NCI-H460 (cell line): Measurements from ENCODE around the genes MICU1 and MCU.

DNA sequence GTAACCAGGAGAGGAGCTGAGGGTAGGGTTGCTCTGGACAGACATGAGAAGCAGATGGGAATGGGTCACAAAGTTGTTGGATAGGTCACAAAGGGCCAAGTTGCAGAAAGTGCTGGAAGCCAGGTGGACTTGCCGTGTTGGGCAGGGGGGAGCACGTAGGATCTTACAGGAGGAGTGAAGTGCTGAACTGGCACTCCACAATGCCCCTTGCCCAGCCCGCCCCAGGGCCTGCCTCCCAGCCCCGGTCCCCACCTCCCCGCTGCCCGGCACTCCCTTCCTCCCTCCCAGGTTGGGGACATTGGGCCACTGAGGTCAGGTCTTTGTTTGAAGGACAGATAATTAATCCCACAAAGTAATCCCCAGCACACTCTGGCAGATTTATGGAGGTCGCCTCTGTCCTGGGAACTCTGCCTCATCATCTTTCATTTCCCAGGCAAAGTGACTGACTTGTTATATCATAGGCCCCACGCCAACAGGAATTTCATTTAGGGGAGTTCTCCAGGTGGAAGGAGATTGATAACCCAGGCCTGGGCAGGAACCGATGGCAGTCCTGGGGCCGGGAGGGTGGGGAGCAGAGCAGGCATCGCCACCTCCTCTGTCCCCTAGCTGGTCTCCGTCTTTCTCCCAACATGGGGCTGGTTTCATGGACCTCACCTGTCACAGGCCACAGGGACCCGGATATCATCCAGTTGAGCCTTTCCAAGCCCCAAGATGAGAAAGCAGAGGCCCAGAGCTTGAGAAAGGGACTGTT, 122.8 kb downstream of the C10orf105 start:
RAMPAGE:
- cytosol, long total RNA, result no peak
- long total RNA, result no peak
- nucleus, long total RNA, result no peak

DNA sequence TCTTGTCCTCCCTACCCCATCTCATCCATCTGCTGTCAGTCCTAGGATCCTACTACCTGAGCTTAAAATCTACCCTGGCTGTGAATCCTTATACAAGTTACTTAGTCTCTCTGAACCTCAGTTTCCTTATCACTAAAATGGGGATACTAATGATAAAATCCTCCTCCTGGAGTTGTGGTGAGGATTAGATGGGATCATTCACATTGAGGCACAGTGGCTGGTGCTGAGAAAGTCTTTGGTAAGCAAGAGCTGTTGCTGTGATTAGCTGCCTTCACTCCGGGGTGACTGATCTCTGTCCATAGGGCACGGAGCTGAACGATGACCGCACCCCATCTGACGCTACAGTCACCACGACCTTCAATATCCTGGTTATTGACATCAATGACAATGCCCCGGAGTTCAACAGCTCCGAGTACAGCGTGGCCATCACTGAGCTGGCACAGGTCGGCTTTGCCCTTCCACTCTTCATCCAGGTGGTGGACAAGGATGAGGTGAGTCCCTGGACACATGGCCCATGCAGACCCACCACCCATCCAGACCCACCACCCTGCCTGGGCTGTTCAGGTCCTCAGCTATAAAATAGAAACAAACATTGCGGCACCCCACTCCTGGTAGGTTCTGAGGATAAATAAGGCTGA, 102.6 kb downstream of the C10orf105 start:
RAMPAGE:
- cytosol, long total RNA, result no peak
- long total RNA, result no peak
- nucleus, long total RNA, result no peak

DNA sequence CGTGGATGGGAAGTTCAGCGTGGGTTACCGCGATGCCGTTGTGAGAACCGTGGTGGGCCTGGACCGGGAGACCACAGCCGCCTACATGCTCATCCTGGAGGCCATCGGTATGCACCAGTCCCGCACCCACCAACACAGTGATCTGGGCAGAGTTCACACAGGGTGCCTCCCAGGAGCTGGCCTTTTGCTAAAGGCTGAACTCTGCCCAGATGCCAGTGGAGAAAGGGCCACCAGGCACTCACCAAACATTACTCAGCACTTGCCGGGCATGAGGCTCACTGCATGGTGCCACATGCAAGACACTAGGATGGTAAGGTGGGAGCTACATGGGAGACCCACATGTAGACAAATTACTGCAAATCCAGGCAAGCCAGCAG, 10.5 kb downstream of the C10orf105 start:
RAMPAGE:
- cytosol, long total RNA, result no peak
- long total RNA, result no peak
- nucleus, long total RNA, result no peak

RAMPAGE:
- cytosol, long total RNA, result no peak
- long total RNA, result no peak
- nucleus, long total RNA, result no peak
These were observed 7.2 kb upstream of the C10orf105 start for GRCh38 chr10:71726808-71727190.

DNA sequence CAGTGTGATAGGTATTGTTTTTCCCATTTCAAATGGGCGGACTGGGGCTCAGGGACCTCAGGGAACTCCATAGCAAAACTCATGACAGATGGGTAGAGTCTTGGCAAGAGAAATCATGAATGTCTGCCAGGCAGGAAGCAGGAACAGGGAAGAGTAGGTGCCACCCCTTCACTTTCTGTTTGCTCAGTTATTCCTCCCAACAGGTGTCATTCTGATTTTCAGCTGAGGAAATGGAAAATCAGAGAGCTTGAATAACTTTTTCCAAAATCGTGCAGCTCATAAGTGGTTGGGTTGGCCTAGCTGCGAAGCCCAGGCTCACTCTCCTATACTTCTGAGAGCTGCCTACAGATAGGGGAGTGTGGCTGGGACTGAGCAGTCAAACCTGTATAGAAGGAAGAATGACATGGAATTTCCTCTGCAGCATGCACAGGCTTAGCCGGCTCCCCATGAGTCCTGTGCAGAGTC, 17.6 kb upstream of the C10orf105 start:
RAMPAGE:
- cytosol, long total RNA, result no peak
- long total RNA, result no peak
- nucleus, long total RNA, result no peak

DNA sequence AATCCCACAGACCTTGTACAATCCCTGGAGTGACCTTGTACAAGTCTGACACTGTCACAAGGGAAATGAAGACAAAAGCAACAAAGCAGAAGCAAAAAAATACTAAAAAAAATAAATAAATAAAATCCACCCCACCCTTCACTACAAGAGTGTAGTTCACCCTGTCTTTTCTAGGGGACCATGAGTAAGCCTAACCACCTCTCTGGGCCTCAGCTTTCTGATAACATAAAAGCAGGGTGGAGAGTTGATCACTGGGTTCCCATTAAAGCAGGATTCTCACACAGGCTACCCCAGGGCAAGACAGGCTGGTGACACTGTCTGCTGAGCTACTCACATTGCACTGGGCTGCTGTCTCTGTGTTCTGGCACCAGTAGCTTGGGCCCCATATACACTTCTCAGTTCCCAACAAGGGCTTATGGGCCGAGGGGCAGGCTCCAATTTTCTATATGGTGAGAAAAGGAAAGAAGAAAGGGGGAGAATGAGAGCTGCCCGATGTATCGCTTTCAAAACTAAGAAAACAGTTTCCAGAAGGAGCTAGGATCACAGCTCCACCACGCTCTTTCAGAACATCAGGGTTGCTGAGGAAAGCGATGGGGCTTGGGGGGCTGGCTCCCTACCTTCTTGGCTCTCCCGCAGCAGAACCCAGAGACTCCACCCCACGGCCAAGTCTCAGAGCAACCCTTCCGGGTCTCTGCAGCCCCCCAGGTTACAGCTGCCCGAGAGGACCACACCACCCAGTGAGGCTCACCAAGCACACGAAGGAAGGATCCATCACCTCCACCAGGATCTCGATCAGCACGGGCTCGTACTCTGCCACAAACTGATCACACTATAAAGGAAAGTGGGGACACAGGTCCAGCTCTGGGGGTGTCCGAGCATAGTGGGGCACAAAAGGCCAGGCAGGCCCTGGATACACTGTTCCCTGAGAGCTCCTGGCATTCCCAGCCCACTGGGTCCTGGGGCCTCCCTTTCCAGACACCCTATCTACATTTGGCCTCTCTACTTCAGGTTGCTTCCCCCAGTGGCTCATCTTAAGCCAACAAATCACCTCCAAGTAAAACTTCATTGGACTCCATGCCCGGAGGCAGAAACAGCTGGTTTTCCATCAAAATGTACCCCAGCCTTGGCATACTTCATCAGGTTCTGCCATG, 32.4 kb downstream of the PSAP start:
RAMPAGE:
- cytosol, long total RNA, result no peak
- long total RNA, result no peak
- nucleus, long total RNA, result no peak

DNA sequence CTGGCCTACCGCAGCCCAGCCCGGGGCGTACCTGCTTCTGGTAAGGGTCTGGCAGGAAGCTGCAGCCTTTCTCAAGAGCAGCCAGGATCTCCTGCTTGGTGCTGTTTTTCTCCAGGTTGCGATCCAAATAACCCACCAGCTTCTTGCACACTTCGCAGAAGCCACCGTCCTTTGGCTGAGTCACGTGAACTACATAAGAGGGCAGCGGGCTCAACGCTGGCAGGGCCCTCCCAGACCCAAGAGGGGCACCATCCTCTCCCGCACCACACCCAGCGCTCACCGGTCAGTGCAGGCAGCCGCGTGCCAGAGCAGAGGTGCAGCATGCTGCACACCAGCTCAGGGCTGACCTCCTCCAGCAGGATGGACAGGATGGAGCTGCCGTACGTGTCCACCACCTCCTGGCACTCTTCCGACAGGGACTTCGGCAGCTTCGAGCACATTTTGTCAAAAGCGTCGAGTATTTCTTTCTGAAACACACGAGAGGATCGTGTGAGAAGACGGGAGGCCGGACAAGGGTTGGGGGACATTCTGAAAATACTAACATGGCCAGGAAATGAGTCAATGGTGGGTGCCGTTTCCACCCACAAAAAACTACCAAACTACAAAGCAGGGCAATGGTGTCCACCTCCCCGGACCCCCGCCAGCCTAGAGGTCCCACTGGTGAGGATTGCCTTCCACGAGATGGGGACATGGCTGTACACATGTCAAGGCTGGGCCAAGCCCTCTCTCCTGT, 31.5 kb downstream of the PSAP start:
RAMPAGE:
- cytosol, long total RNA, result no peak
- long total RNA, result no peak
- nucleus, long total RNA, result no peak

GRCh38 chr10:71964722-71965106, 519 bp downstream of the CHST3 start:
RAMPAGE:
- cytosol, long total RNA, result no peak
- long total RNA, result no peak
- nucleus, long total RNA, result no peak

RAMPAGE:
- cytosol, long total RNA, result no peak
- long total RNA, result no peak
- nucleus, long total RNA, result no peak
These were observed 52.8 kb downstream of the CHST3 start for GRCh38 chr10:72016829-72017609.

DNA sequence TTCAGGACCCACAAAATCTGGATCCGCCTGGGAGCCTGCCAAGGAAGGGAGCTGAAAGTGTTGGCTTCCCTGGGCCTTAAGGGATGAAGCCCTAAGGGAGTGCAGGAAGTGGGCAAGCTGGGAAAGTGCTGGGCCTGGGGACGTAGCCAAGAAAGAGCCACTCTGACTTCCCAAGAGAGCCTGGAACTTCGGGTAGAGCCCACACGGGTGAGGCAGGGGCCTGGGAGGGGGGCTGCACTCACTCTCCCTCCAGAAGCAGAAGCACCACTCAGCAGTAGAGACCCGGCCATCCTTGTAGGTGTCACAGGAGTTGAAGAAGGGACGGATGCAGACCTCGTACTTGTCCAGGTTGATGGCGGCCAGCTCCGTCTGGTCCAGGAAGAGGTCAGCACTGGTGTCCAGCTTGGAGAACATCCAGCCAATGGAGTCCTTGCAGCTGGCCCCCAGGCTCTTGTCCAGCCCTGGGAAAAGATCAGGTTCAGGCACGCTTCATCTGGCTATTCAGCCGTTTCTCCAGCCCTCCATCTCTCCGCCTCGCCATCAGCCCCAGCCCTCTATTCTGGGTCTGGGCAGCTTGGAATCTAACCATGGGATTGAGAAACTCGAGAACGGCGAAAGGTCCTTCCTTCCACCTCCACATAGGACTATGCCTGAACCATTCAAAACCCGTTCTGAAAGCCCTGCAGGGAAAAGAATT, 21.5 kb downstream of the SPOCK2 start:
RAMPAGE:
- cytosol, long total RNA, result no peak
- long total RNA, result no peak
- nucleus, long total RNA, result no peak

GRCh38 chr10:72097683-72098444, 9.5 kb upstream of the SPOCK2 start:
RAMPAGE:
- cytosol, long total RNA, result no peak
- long total RNA, result no peak
- nucleus, long total RNA, result no peak

GRCh38 chr10:72272517-72273221, 1.1 kb upstream of the DDIT4 start:
RAMPAGE:
- cytosol, long total RNA, result no peak
- long total RNA, result no peak
- nucleus, long total RNA, result start-site peak on the minus strand at chr10:72272585-72272692, 17 and 7 reads in 2 replicates

DNA sequence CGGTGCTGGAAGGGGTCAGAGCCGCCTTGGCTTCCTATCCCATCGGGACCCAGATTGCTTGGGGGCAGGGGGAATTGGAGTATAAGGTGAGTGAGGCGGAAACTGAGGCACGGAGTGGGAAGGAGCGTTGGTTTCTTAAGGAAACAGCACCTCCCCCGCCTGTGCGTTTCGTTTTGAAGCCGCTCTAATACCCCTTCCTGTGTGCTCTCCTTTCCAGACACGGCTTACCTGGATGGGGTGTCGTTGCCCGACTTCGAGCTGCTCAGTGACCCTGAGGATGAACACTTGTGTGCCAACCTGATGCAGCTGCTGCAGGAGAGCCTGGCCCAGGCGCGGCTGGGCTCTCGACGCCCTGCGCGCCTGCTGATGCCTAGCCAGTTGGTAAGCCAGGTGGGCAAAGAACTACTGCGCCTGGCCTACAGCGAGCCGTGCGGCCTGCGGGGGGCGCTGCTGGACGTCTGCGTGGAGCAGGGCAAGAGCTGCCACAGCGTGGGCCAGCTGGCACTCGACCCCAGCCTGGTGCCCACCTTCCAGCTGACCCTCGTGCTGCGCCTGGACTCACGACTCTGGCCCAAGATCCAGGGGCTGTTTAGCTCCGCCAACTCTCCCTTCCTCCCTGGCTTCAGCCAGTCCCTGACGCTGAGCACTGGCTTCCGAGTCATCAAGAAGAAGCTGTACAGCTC, 895 bp downstream of the DDIT4 start:
RAMPAGE:
- cytosol, long total RNA, result no peak
- long total RNA, result no peak
- nucleus, long total RNA, result no peak

GRCh38 chr10:72292386-72292723, 18.6 kb downstream of the DDIT4 start:
RAMPAGE:
- cytosol, long total RNA, result no peak
- long total RNA, result no peak
- nucleus, long total RNA, result no peak

DNA sequence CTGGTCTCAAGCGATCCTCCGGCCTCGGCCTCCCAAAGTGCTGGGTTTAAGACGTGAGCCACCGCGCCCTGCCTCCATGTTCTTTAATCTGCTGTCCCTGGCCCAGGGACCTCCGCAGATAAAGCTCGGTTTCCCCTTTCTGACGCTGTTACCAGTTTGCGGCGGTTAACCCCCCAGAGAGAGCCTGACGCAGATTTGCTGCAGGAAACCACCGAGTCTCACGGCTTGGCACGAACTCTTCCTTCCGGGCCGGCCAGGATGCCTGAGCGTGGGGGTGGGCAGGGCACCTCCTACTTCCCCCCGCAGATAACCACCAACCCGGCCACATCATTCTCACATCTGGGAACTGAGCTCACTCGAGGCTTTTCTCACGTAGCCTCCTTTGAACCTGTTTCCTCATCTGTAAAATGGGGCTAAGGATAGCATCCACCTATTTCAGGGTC, 23.4 kb downstream of the DDIT4 start:
RAMPAGE:
- cytosol, long total RNA, result no peak
- long total RNA, result no peak
- nucleus, long total RNA, result no peak

RAMPAGE:
- cytosol, long total RNA, result no peak
- long total RNA, result no peak
- nucleus, long total RNA, result no peak
These were observed 19.8 kb downstream of the DNAJB12 start for GRCh38 chr10:72334745-72335482.

GRCh38 chr10:72625843-72626584, at the start of gene MICU1:
Gene MICU1, minus strand, starts transcription at chr10:72626079.
RAMPAGE:
- cytosol, long total RNA, result start-site peak on the minus strand at chr10:72626058-72626128, 669 and 431 reads in 2 replicates
- long total RNA, result start-site peak on the minus strand at chr10:72626061-72626105, 207 and 289 reads in 2 replicates
- nucleus, long total RNA, result start-site peak on the minus strand at chr10:72626059-72626117, 585 and 114 reads in 2 replicates

DNA sequence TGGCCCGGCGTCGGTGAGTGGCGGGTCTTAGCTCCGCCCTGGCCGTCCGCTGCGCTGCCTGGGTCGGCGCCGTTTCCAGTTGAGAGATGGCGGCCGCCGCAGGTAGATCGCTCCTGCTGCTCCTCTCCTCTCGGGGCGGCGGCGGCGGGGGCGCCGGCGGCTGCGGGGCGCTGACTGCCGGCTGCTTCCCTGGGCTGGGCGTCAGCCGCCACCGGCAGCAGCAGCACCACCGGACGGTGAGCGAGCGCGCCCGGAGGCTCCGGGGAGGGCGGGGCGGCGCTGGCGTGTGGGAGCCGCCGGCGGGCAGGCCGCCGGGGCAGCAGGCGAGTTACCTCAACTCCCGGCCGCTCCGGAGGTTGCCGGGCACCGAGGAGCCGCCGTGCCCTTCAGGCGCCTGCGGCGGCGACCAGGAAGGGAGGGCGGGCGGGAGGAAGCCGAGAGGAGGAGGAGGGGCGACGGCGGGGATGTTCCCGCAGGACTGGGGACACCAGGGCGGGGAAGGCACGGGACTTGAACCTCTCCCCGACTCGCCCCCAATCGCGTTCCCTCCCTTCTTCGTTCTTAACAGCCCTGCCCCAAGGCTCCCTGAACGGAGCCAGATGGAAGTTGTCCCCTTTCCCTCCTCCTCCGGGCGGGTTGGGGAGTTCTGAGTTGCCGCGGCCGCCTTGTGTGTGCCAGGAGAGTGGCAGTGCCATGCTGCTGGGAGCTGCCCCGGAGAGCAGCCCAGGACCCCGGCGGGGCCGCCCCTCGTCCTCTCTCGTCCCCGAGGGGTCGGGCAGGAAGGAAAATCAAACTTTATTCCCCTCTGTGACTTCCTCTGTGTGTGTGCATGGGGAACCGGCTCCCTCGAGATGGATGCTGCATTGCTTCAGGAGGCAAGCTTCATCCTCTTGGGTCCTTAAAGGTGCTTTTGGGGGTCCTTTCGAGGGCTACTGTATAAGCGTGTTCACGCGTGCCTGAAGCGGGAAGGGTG, at the start of gene MCU:
MCU (plus strand) TSS at position 78 of the 973 bp plus-strand sequence.
RAMPAGE:
- cytosol, long total RNA, result no peak
- long total RNA, result no peak
- nucleus, long total RNA, result no peak

RAMPAGE:
- cytosol, long total RNA, result no peak
- long total RNA, result no peak
- nucleus, long total RNA, result no peak
These were observed 86.8 kb upstream of the OIT3 start for GRCh38 chr10:72806631-72807317.

RAMPAGE:
- cytosol, long total RNA, result no peak
- long total RNA, result no peak
- nucleus, long total RNA, result no peak
These were observed 6.8 kb upstream of the OIT3 start for GRCh38 chr10:72886347-72887607.